Breast epithelium (tissue), 2 donors: ENCODE results near the genes PAF1 and LGALS16.

DNA sequence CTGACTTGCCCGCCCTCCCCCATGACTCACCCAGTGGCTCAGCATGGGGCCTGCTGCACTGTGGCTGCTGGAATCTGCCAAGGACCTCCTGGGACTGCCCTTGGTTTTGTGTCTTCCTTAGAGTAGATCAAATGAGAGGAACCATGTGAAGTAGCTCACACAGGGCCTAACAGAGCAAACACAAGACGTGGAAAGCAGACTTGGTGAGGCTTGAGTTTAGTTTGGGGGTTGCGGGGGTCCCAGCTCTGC is 36.3 kb downstream of the ACTN4 start:
- PRO-cap: bidirectional peak, plus-strand start at position 58 of the sequence, minus-strand start outside the sequence
- RAMPAGE, long total RNA, 2 experiments: no peak in any of the 2 experiments

- PRO-cap: no peak
- RAMPAGE, long total RNA, 2 experiments: no peak in any of the 2 experiments
Measured at GRCh38 chr19:38684092-38684859, 36.8 kb downstream of the ACTN4 start.

GRCh38 chr19:38704335-38705438 is 39.6 kb downstream of the CAPN12 start:
- PRO-cap: no peak
- RAMPAGE, long total RNA, 2 experiments: no peak in any of the 2 experiments

GRCh38 chr19:38727583-38727810 is 16.8 kb downstream of the CAPN12 start:
- PRO-cap: no peak
- RAMPAGE, long total RNA, 2 experiments: no peak in any of the 2 experiments

DNA sequence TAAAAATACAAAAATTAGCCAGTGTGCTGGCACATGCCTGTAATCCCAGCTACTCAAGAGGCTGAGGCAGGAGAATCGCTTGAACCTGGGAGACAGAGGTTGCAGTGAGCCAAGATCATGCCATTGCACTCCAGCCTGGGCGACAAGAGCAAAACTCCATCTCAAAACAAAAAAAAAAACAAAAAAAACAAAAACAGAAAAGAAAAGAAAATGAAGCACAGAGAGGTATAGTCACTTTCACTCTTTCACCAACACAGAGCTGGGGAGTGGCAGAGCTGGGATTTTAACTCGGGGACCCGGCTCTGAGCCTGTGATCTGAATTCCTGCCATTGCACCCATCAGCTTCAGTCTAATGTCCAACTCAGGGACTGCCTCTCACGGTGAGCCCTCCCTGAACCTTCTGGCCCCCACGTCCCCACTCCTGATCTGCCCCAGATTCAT is 874 bp downstream of the LGALS4 start:
- PRO-cap: no peak
- RAMPAGE, long total RNA, 2 experiments: no peak in any of the 2 experiments

- PRO-cap: no peak
- RAMPAGE, long total RNA, 2 experiments: no peak in any of the 2 experiments
Measured at GRCh38 chr19:38836311-38837486, 5.1 kb upstream of the ECH1 start.

GRCh38 chr19:38893225-38894356 is 5.8 kb downstream of the SIRT2 start:
- PRO-cap: no peak
- RAMPAGE, long total RNA, 2 experiments: no peak in any of the 2 experiments

DNA sequence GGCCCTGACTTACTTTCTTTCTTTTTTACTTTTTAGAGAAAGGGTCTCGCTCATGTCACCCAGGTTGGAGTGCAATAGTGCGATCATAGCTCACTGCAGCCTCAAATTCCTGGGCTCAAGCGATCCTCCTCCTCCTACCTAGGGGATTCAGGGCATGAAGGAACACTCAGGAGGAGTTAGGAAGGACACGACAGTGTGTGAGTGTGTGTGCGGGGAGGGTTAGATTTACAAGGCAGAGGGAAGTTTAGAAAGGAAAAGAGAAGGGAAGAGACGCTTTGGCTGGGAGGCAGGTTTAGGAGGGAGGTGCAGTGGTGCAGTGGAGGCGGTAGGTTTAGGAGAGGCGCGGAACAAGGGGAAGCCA is 657 bp downstream of the SIRT2 start:
- PRO-cap: no peak
- RAMPAGE, long total RNA, 2 experiments: no peak in any of the 2 experiments

DNA sequence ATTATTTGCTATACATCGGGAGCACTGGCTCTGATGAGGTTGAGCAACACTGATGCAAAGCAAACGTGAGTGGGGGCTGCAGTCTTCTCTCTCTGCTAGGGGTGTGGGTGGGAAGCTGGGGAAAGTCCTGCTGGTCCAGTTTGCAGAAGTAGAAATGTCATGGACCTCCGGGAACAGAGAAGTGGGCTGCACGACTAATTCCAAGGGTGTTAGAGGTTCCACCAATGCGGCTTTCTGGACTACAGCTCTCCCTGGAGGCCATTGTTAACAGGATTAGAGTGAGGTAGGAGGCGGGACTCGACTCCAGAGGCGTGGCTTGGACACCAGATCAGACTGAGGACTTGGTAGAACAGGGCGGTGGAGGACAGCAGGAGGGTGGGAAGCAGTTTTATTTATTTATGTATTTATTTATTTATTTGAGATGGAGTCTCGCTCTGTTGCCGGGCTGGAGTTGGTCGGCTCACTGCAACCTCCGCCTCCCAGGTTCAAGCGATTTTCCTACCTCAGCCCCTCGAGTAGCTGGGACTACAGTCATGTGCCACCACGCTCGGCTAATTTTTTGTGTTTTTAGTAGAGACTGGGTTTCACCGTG is 5.9 kb upstream of the FBXO27 start:
- PRO-cap: no peak
- RAMPAGE, long total RNA, 2 experiments: no peak in any of the 2 experiments

GRCh38 chr19:39083230-39083660 is 923 bp upstream of the ACP7 start:
- PRO-cap: no peak
- RAMPAGE, long total RNA, 2 experiments: no peak in any of the 2 experiments

DNA sequence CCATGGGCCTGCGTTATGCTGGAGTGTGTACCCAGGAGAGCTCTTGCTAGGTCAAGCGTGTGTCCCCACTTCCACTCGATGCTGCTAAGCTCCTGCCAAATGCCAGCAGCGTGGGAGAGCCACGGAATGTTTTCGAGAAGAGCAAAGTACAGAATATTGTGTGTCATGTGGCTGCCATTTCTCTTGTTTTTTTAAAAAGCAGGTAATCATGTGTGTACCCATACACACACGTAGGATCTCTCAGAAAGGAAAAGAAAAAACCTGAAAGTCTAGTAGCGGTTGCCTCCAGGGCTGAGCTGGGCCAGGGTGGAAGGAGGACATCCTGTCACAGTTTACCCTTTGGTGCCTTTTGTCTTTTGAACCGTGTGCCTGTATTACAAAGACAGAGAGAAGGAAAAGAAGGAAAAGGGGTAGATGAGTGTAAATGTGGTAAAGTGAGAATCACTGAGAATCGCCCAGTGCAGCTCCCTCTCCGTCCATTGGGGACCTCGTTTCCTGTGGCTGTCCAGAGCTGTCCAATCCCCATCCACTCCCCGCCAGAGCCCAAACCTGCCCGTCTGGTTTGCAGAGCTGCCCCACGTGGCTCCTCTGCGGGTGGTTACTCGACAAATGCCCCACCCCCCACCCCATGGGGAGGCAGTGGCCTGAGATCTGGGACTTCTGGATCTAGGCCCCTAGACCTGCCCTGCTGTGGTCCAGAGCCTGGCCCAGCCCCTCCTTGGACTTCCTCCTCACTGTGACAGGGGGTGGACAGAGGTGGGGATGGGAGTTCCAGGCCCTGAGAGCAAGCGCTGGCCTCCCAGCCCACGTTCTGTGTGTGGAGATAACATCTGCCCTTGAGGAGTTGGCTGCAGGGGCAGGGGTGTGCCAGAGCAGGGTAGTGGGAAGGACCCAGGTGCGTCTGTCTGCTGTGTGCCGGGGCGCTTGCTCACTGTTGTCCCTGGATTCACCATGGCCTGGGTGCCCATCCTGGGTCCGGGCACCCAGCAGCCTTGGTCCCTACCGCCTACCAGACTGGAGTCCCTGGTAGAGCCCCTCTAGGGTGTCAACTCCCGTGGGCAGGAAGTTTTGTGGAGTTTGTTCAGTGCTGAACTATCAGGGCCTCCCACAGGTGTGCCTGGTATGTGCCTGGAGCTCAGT is 29.0 kb downstream of the PAK4 start:
- PRO-cap: no peak
- RAMPAGE, long total RNA, 2 experiments: no peak in any of the 2 experiments

- PRO-cap: no peak
- RAMPAGE, long total RNA, 2 experiments: no peak in any of the 2 experiments
Measured at GRCh38 chr19:39343290-39343504, 976 bp downstream of the SAMD4B start.

DNA sequence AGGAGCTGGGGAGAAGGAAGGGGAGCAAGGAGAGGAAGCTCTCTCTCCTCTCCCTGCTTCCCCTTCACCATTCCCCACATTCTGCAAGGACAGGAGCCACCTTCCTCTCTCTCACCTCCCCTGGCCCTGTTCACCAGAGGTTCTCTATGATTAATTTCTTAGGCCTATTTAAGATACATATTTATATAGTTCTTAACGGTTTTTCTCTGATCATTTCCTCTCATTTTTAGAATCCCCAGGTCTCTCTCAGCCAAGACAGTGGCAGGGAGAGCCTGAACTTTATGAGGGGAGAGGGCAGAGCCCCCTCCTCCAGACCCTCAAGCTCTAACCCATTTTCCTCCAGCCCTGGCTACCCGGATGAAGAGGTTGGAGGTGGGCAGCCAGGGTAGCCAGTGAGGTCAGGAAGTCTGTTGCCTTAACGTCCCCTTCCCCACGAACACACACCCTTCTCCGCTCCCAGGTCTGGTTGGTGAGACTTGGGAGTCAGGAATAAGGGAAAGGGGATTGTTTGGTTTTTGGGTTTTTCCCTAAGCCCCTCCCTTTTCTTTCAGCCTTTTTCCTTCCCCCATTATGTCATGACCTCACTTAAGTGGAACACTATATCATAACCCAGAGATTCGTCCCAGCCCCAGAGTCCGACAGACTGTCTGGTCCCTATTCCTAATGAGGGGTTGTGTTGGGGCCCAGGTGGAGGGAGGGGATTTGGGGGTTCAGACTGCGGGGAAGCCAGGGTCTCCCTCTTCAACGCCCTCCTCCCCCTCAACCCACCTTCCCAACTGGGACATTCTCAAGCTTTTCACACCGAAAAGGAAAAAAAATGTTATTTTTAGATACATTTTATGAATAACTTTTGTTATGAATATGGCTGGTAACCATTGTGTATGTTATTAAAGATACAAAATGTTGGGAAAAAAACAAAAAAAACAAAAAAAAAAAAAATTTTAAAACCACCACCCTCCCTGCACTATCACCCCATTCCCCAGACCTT is 6.6 kb downstream of the PAF1 start:
- PRO-cap: no peak
- RAMPAGE, long total RNA, 2 experiments: no peak in any of the 2 experiments

DNA sequence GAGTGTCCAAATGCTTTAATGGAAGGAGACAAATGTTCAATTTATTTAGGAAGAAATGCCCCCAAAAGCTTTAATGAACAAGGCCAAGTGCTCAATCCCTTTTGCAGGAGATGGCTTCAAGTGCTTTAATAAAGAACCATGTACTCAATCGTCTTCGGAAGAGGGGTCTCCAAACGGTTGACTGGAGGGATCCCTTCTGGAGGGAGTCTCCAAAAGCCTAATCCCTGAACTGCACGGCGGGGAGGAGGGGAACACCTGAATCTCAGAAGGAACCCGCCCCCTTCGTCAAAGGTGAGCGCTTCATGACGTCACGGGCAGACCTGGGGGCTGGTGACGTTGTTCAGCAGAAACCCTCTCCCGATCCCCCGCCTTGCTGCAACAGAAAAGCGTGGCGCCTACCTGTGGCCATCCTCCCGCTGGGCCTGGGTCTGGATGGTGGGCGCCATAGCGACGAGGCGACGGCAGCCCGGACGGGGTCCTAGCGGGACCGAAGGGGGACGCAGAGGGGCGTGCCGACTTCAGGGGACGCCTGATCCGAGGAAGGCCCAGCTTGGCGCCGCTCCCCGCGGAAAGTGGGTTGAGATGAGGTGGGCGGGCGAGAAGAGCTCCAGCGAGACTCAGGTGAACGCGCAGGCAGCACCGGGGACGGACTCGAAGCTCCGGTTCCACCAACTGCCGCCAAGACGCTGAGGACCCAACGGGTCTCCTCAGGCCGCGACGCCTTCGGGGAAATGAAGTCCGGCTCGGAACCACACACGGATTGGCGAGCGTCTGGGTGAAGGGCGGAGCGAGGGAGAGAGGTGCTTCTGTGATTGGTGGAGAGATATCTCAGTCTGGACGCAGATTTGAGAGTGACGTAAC is at the start of gene PAF1:
TSS of gene PAF1 (minus strand) at position 688 of the 861 bp plus-strand sequence.
- PRO-cap: bidirectional peak, plus-strand start outside the sequence, minus-strand start at position 688 of the sequence
- RAMPAGE, long total RNA, 2 experiments: start-site peak on the minus strand in 1 of 2 experiments, centred at positions 477 to 642 of the sequence, 76 to 346 reads per replicate

GRCh38 chr19:39446681-39447019 is 1.3 kb downstream of the SUPT5H start:
- PRO-cap: no peak
- RAMPAGE, long total RNA, 2 experiments: no peak in any of the 2 experiments

- PRO-cap: no peak
- RAMPAGE, long total RNA, 2 experiments: no peak in any of the 2 experiments
Measured at GRCh38 chr19:39457523-39458242, 12.3 kb downstream of the SUPT5H start.

DNA sequence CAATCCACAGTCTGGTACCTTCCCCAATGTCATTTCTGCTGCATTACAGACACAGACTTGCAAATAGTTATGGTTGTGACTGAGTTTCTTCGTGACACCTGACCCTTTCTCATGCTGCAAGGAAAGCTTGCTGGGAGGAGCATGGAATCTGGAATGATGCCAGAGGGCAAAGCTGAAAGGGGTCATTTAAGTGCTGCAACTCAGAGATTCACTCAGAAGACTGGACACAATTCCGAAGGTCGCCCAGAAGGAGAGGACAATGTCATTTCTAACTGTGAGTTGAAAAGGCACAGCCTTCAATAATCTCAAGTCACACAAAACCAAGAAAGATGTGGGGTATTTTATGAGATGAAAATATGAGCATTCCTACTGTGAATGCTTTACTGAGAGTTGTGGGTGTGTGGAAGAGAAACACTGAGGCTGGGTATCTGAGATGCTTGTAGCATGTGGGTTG is at the start of gene LGALS16:
TSS of gene LGALS16 (plus strand) at position 211 of the 454 bp plus-strand sequence.
- PRO-cap: no peak
- RAMPAGE, long total RNA, 2 experiments: no peak in any of the 2 experiments

- PRO-cap: no peak
- RAMPAGE, long total RNA, 2 experiments: no peak in any of the 2 experiments
Measured at GRCh38 chr19:39877333-39878033, 31.3 kb upstream of the FBL start.

GRCh38 chr19:39889896-39890163 is 43.7 kb upstream of the FBL start:
- PRO-cap: no peak
- RAMPAGE, long total RNA, 2 experiments: no peak in any of the 2 experiments

GRCh38 chr19:39943649-39943990 is 27.3 kb upstream of the PSMC4 start:
- PRO-cap: no peak
- RAMPAGE, long total RNA, 2 experiments: start-site peak on the minus strand in 1 of 2 experiments, at chr19:39943735-39943748 at its widest, 82 reads per replicate